ENCODE measurements around the genes TCF21 and MYB.

DNA sequence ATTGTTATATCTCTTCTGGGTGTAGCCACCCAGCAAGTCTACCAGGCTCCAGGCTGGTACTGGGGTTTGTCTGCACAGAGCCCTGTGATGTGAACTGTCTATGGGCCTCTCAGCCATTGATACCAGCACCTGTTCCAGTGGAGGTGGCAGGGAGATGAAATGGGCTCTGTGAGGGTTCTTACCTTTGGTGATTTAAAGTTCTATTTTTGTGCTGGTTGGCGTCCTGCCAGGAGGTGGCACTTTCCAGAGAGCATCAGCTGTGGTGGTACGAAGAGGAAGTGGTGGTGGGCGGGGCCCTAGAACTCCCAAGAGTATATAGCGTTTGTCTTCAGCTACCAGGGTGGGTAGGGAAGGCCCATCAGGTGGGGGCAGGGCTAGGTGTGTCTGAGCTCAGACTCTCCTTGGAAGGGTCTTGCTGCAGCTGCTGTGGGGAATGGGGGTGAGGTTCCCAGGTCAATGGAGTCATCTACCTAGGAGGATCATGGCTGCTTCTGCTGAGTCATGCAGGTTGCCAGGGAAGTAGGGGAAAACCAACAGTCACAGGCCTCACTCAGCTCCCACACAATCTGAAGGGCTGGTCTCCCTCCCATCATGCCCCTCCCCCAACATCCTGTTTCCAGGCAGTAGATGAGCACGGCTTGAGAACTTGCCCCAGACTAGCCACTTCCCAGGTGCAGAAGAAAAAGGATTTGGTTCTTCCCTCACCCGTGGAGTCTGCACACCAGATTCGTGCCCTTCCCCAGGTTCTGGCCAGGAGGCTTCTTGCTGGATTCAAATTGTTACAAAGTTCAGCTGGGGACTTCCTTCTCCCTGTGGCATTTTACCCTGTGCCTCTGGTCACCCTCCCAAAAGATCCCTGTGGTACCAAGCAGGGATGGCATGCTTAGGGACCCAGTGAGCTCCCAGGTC lies 46.6 kb downstream of the MOXD1 start:
- PRO-cap = no peak

- PRO-cap = no peak
These were observed 13.5 kb upstream of the TAAR1 start for GRCh38 chr6:132672429-132672841.

- PRO-cap = no peak
These were observed 6.5 kb downstream of the RPS12 start for GRCh38 chr6:132820813-132821386.

GRCh38 chr6:133242778-133243289 lies 1.7 kb downstream of the EYA4 start:
- PRO-cap = no peak

DNA sequence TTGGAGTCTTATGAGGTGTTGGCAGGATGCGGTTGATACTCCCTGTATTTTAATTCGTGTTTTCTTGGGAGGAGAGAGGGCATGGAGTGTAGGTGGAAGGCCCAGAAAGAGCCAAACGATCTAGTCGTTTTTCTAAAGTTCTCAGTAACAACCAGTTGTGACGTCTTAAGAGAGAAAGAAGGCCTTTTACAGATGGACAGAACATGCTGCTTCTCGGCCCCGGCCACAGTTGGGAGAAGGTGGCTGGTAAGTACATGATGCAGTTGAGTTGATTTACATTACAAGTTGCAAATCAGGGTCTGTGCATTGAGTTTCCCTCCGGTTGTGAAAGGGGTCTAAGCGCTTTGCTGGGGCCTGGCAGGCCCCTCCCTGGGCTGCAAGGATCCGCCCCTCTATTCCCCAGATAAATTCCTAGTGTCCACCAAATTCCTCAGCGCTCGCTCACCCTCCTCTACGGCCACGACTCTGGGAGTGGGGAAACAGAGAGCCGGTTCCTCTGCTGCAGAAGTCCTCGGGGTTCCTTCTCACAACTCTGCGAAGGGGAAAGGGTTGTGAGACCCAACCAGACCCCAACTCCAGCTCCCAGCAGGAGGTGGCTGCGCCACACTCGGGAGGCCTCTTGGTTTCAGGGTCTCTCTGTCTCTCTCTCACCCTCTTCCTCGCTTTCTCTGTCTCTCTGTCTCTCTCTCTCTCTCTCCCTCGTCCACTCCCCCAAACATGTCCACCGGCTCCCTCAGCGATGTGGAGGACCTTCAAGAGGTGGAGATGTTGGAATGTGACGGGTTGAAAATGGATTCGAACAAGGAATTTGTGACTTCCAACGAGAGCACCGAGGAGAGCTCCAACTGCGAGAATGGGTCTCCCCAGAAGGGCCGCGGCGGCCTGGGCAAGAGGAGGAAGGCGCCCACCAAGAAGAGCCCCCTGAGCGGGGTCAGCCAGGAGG lies at the start of gene TCF21:
TSS of gene TCF21 (plus strand) at position 433 of the 943 bp plus-strand sequence.
- PRO-cap = no peak

GRCh38 chr6:133951067-133951687 lies 1.8 kb upstream of the TBPL1 start:
- PRO-cap = no peak

DNA sequence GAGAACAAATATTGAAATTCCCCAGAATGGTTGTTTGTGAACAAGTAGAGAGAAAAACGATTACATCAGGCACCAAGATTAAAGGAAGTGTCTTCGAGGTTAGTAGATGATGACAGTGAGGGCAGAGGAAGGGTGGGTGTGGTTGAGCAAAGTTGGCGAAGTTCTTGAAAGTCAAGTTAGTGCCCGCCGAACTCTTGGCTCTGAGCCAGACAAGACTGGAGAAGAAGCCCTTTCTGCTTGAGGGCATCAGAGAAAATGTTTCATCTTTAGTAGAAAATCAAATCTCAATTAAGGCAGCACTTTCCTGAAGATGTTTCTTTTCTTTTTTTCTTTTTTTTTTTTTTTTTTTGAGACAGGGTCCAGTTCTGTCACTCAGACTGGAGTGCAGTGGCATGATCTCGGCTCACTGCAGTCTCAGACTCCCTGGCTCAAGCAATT lies 77.2 kb downstream of the SGK1 start:
- PRO-cap = no peak

GRCh38 chr6:134307384-134307662 lies 10.6 kb downstream of the SGK1 start:
- PRO-cap = no peak

DNA sequence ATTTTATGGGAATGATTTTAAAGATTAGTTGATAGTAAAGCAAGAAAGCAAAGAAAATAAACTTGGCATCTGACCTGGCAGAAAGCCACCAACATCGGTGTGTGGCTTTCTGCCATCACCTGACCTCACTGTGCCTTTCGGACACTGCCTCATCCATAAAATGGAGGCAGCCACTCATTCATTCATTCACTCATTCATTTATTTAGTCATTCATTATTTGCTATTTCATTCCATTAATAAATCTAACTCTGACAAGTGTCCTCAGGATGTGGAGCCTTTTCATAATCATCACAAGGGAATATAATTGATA lies 773 bp upstream of the SGK1 start:
- PRO-cap = no peak

DNA sequence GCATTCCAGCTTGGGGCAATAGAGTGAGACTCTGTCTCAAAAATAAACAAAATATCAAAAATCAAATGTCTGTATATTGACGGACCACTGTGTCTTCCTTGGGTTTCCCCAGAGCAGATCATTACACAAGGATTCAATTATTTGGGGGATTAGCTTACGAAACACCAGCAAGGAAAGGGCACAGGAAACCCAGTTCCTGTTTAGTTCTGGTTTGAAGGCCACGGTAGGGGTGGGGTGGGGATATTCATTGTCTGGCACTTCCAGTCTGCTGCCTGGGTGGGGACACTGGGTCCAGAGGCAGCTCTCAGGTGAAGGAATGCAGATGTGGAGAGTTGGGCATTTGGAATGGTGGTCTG lies 28.5 kb upstream of the SGK1 start:
- PRO-cap = no peak

- PRO-cap = no peak
These were observed 80.4 kb upstream of the SGK1 start for GRCh38 chr6:134398365-134398748.

- PRO-cap = no peak
These were observed 194.9 kb upstream of the SGK1 start for GRCh38 chr6:134512682-134513438.

DNA sequence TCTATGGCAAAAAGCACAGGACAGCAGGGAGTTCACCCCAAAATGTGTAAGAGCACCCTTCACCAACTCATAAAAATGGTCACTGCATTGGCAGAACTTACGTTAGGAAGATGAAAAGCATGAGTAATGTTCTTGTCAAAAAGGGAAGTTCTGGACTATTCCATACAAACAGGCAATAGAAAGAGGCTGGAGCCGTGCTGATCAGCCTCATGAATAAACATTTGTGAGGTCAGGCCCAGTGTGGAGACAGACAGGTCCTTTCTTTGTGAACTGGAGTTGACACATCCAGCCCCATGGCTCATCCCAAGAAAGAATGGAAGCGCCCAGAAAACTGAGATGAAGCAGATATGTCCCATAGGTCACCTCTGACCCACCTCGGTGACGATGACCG lies 275.9 kb upstream of the SGK1 start:
- PRO-cap = no peak

GRCh38 chr6:134632913-134633653 lies 315.2 kb upstream of the SGK1 start:
- PRO-cap = no peak

GRCh38 chr6:134908626-134909638 lies 41.0 kb downstream of the ALDH8A1 start:
- PRO-cap = no peak

DNA sequence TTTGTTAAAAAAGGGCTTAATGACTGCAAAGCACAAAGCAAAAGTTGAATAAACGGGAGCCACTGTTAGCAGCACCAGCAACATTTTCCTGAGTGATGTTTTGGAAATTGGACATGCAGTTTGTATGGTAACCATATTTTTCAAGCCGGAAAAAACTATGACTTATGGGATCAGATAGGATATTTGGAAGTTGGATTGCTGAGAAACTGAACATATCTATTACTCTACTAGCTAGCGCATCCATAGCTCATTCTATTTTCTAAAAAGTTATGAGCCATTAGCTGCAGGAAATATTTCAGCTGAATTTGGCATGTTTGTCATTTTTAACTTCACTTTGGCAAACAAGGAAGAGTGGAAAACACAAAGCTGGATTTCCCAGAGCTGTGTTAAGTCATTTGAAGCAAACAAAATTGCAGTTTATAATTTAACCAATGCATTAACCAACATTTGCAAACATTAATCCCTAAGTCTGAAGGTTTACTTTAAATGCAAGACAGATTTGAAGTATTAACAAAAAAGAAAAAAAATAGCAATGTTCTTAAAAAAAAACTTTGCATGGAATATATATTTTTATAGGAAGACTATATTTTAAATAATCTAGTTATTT lies 1.3 kb downstream of the ALDH8A1 start:
- PRO-cap = no peak

- PRO-cap = no peak
These were observed at the start of gene MYB for GRCh38 chr6:135181026-135182123. Gene MYB, plus strand, starts transcription at chr6:135181308.

DNA sequence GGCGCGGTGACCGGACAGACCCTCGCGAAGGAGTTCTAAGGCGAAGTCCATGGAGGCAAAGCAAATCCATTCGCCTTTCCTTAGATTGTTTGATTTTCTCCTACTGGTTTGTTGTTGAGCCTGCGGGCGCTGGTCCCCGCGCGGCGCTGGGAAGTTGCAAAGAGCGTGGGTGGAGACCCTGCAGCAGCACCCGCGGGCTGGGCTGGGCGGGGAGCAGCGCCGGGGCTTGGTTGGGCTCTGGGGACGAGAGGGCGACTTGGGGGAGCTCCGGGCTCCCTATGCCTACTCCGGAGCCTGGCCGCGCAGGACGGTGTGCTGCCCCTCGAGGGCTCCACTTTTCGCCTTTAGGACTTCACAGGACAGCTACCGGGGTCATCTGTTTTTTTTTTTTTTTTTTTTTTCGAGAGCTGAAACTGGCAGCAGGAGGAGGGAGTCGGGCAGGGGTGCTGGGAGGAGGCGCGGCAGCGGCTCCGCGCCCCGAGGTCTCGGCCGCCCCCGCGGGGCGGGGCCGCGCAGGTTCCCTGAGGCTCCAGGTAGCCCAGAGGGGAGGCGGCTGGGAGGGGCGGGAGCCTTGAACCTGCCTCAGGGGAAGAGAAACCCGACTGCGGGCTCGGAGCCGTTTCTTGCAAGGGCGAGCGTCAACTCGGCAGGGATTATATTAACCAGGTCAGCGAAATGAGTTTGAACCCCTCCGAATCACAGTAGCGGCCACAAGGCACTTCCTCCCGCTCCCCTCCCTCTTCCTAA lies 1.7 kb downstream of the MYB start:
- PRO-cap = no peak

DNA sequence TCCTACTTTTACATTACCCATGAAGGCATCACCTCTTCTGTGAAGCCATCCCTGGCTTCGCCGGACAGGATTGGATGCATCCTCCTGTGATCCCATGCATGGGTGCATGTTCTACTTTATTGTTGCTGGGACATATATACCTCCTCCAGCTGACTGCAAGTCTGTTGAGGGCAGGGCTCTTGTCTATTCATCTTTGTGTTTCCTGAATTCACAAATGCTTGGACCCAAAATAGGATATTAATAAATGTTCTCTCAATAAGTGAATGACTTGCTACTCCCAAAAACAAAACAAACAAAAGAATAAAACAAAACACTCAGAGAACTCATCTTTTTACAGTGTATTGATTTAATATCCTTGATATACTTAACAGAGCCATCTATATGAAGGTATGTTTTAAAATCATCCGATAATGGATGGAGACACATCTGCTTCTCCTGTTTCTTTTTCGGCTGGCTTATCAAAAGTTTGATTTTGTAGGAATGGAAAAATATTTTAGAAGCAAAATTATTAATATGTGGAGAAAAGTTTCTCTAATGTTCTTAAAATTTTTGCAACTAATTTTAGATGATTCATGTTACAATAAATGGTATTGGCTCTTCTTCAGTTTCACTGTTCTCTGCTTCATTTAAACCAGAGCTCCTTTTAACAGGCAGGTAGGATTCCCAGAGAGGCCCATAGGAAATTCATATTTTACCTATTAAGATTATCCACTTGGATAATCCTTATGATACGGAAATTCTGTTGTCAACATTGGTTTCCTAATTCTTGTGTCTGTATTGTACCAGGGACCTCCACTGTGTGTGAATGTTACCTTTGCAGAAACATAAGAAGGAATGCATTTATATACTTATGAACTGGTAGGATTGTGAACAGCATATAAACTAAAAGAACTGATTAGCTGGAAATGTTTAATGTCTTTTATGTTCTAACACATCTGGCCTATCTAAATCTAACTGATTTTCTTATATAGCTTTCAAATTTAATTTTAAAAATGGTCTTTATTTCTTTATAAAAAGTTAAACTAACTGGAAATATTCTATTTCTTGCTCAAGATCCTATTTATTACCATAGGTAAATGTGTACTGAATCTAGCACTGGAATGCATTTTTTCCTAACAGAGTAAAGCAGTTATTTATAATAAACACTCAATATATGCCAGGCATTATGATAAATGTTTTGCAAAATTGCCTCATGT lies 5.6 kb downstream of the MYB start:
- PRO-cap = no peak

DNA sequence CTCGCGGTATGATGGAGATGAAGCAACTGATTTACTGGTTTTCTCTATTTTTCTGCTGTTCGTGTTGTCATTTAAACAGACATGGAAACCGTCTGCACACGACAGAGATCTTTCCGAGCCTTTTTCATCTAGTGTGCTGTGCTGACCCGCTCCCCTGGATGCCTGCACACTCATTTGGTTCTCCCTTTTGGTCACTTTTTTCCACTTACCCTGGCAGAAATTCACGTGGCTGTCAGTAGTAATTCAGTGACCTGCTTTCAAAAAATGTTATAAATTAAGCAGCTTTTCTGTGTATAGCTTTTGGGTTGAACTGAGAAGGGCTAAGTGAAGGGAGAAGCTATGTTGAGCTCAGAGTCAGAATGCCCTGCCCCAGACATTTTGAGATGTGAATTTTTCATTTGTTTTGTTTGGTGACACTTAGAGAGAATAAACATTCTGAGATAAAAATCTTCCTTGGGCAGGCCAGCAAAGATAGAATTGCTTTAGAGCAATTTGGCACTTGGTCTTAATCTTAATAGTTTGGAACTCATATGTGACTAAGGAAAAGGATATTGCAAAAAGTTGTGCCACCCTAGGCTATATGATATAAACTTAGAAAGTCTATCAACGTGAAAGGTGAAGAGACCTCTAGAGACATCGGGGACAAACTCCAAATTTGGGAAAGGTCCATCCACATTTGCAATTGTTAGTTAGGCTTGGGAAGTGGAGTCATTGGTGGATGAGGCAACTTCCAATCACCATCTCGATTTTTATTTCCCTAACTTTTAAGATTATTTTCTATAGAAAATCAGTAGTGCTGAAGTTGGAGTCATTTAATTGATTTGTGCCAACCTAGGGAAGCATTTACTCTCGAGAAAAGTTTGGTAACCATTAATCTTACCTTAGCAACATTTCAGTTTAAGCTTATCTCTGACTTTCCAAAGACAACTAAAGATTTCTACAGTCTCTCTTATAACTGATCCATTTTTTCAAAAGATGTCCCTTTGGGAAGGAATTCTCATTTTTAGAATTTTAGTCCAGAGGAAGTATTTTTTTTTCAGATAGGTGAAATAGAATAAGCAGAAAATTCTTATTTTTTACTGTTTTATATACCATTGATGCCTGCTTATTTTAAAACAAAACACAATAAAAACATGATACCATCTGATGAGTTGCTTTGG lies 30.3 kb downstream of the MYB start:
- PRO-cap = no peak